Camera-type eye (tissue), 1 donor: ENCODE measurements around the genes ZNF827, REELD1 and TMEM184C.

GRCh38 chr4:145735476-145735723, 55.5 kb downstream of the C4orf51 start:
- RAMPAGE, long total RNA: no peak

- RAMPAGE, long total RNA: no peak
These were observed 18.5 kb downstream of the ZNF827 start for GRCh38 chr4:145919965-145920603.

DNA sequence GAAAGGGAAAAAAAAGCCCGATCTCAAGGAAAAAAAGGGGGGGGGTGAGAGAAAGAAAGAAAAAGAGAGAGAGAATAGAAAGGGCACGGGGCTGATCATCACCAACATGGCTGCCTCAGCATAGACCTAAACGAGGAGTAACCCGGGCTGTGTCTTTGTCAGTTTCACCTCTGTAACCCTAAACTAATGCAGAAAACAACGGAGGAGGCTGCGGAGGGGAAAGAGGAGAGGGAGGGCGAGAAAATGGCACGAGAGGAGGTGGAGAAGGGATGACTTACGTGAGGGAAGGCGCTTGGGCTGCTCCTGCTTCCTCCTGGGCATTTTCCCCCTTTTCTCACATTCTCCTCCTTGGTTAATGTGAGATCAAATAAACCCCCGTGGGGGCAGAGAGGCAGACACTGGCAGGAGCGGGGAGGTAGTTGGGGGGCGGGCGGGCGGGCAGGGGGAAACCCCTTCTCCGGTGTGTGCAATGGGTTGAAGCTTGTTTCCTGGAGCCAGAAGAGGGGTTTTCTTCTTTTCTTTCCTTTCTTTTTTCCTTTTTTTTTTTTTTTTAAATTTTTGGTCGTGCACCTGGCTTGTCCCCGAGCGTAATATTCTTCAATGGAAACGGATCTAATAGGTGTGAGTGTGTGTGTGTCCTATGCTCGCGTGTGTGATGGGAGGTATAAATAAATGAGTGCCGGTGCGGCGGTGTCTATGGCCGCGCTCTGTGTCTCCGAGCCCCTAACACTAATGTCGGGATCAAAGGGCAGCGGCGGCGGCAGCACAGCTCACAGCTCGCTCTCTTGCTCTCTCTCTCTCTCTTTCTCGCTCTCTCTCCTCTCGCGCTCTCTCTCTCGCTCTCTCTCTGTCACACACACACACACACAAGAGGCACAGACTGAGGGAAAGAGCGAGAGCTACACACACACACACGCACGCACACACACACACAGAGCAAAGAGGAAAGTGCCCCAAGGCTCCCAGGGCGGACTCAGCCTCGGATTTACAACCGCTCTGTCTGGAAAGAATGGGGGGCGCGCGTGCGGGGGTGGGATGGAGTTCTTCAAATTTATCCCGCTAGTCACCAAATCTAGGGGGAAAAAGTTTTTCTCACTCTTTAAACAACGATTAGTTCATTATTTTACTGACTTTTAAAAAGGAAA, at the start of gene ZNF827:
Gene ZNF827 (minus strand): TSS at position 737 of the 1,145 bp plus-strand sequence.
- RAMPAGE, long total RNA: no peak

- RAMPAGE, long total RNA: no peak
These were observed at the start of gene REELD1 for GRCh38 chr4:146214302-146214645. Gene REELD1, plus strand, starts transcription at chr4:146214538.

DNA sequence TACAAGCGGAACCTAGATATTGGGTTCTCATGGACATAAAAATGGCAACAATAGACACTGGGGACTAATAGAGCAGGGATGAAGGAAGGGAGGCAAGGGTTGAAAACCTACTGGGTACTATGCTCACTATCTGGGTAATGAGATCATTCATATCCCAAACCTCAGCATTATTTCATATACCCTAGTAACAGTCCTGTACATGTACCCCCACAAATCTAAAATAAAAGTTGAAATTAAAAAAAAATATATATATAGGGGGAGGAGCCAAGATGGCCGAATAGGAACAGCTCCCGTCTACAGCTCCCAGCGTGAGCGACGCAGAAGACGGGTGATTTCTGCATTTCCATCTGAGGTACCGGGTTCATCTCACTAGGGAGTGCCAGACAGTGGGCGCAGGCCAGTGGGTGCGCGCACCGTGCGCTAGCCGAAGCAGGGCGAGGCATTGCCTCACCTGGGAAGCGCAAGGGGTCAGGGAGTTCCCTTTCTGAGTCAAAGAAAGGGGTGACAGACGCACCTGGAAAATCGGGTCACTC, 135.5 kb downstream of the REELD1 start:
- RAMPAGE, long total RNA: no peak

- RAMPAGE, long total RNA: no peak
These were observed 151.4 kb downstream of the REELD1 start for GRCh38 chr4:146365742-146366047.

DNA sequence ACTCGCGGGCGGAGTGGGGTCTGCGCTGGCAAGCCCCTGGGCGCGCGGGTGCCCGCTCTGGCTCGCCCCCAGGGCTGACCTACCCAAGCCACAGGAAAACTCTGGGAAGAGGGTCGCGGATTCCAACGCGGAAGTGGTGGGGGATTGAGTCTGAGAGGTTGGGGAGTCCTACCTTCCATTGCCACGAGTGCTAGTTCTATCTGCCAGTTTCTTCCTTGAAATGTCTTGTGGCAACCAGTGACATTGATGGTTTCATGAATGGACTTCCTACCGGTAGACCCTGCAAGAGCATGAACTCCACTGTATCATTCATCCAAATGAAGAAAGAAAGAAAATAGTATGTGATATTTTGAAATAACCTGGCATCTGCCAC, 1.0 kb upstream of the SLC10A7 start:
- RAMPAGE, long total RNA: no peak

- RAMPAGE, long total RNA: no peak
These were observed 24.4 kb downstream of the POU4F2 start for GRCh38 chr4:146663127-146663554.

DNA sequence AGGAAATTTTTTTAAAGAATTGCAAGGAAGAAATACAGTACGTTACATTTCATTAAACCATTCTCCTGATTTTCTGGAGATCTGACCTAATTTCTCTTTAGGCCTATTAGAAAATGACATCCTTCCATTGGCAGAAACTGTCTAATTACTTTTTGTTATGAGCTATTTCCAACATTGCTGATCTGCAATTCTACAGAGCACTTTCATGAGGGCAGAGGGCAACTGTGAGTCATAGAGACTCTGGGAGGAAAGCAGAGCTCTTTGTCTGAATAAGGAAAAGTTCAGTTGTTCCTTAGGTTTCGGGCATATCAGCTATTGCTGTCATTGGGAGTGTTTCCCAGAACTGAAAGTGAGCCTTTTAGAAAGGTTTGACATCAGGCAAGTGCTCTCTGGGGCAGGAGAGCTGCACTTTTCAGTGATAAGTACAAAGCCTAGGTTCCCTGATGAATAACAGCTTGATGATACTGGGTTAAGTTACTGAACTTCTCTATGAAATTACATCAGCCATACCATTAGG, 119.2 kb upstream of the EDNRA start:
- RAMPAGE, long total RNA: no peak

- RAMPAGE, long total RNA: no peak
These were observed at the start of gene TMEM184C for GRCh38 chr4:147617040-147618156. Gene TMEM184C, plus strand, starts transcription at chr4:147617397.

DNA sequence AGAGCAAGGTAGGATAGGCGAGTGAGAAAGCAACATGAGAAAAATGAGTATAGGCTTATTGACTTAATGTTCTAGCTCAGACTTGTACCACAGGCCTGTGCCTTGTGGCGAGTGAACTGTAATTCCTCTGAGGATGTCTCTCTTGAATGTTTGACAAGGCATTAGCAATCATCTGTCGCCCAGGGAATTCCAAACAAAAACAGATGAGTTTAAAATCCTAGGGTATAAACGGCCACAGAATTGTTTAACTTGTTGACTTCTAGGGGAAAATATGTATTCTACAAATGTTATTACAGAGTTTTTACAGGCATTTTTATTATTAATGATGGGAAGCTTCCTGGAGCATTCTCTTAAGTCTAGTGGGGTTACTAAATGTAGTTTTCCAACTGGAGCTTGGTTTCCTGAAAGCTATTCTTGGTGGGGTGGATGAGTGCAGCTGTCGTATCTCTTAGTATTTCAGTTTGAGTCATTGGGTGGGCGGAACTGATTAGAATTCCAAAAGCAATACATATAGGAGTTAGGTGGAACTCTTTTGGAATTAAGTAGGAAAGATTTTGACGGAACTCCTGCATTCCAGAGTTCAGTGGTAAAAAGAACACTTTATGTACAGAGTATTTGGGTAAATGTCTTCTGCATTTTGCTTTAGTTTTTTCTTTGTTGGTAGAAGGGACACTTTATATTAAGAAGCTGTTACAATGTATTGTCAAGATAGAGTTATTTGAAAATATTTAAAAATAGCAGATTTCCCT, 40.7 kb downstream of the ARHGAP10 start:
- RAMPAGE, long total RNA: no peak

DNA sequence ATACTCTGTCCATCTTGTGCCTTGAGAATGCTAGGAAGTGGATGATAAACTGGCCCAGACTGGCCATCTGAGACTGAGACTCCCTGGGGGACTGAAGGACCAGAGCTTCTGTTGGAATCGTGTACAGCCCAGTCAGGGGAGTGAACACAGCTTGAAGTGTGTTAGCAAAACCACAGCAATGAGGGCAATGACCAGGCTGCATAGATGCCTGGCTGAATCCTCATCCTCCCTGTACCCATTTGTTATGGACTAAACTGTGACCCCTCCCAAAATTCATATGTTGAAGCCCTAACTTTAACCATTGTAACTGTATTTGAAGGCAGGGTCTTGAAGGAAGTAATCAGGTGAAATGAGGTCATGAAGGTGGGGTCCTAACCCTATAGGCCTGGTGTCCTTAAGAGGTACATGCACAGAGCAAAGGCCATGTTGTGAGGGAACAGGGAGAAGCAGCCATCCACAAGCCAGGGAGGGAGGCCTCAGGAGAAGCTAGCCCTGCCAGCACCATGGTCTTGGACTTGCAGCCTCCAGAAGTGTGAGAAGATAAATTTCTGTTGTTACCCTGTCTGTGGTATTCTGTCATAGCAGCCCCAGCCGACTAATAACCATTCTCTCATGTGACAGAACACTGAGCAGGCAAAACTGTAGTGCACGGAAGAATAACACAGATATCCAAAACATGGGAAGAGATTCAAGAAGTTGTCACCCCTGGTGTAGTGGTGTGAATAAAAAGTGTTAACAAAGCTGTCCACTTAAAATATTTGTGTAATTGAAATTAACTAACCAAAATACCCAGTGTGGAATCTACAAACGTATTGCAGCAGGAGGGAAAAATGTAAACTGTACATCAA, 264.8 kb downstream of the ARHGAP10 start:
- RAMPAGE, long total RNA: no peak

GRCh38 chr4:148441286-148441826, 858 bp downstream of the NR3C2 start:
- RAMPAGE, long total RNA: no peak

DNA sequence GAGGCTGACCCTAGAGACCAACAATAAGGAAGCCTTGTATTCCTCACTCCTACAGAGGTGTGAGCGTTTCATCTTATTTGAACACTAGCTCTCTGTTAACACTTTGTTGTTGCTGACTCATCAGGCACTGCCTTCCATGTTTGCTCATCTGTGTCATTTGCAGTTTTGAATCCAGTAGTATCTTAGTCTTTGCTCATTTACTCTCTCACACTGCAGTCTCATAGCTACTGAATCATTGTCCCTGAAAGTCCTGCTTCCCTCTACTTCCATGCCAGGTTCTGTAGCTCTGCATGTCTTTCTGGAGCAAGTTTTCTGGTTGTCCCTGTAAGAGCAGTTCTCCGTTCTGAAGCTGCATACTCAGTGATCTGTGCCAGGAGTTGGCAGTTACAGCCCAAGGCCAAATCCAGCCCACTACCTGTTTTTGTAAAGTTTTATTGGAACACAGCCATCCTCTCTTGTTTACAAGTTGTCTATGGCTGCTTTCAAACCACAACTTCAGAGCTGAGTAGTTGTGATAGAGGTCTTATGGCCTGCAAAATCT, 80.2 kb upstream of the DCLK2 start:
- RAMPAGE, long total RNA: no peak

- RAMPAGE, long total RNA: no peak
These were observed 19.9 kb upstream of the MAB21L2 start for GRCh38 chr4:150561988-150562471.

DNA sequence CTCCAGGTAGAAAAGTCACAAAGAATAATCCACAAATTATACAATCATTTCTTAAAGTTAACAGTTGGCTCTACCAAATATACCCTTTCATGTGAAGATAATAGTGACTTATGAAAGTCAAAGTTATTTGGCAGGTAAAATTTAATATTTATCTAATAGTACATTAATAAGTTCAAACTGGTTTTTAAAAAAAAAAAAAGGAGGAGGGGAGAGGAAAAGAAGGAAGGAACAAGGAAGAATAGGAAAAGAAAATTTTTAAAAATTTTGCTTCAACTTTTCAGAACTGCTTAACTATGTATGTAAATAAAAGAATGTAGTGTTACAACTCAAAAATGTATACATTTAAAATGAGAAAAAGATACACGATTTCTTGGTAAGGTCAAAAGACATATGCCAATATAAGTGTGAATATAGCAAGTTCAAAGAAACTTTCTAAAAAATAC, 6.0 kb upstream of the MAB21L2 start:
- RAMPAGE, long total RNA: no peak

GRCh38 chr4:150583768-150584591, 2.0 kb downstream of the MAB21L2 start:
- RAMPAGE, long total RNA: no peak

DNA sequence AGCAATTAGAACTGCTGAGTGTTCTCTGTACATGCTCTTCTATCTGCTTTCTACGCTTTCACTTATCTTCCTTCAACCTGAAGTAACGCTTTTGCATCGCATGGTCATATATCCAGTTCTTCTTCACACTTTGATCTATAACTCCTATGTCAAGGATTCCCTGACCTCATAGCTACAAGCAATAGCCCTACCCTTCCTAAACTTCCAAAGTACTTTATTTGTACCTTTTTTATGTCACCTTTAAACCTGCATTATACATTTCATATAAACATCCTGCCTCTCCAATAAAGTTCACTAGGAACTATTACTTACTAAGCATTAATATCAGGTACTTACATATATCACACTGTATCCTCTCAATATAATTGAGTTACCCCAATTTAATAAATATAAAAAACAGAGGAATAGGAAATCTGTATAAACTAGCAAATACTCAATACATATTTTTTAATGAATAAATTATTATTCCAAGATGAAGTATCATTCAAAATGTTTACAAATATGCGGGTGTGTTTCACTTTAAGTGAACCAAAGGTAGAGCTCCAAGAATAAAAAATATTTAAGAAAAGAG, 67.5 kb downstream of the MAB21L2 start:
- RAMPAGE, long total RNA: no peak

GRCh38 chr4:150995996-150996219, 19.2 kb downstream of the LRBA start:
- RAMPAGE, long total RNA: no peak

- RAMPAGE, long total RNA: no peak
These were observed 1.2 kb upstream of the RPS3A start for GRCh38 chr4:151098188-151098650.